ENCODE measurements around the genes PGA3, TKFC and PPP1R32.

DNA sequence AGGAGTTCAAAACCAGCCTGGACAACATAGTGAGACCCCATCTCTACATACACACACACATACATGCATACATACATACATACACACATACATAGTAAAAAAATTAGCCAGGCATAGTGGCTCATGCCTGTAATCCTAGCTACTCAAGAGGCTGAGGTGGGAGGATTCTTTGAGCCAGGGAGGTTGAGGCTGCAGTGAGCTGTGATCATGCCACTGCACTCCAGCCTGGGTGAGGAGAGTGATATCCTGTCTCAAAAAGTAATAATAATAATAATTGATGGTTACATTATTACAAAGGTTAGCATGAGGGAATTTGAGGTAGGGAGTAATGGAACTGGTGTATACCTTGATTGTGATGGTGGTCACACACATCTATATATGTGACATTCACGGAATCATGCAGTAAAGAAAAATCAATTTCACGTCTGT is 12.1 kb downstream of the CD5 start:
- PRO-cap, result no peak
- RRBS, result no CpG with 5 or more reads among the region's 2 CpGs

- PRO-cap, result no peak
- RRBS, result no CpG with 5 or more reads among the region's 8 CpGs
These were observed 26.9 kb downstream of the VPS37C start for GRCh38 chr11:61134201-61134767.

DNA sequence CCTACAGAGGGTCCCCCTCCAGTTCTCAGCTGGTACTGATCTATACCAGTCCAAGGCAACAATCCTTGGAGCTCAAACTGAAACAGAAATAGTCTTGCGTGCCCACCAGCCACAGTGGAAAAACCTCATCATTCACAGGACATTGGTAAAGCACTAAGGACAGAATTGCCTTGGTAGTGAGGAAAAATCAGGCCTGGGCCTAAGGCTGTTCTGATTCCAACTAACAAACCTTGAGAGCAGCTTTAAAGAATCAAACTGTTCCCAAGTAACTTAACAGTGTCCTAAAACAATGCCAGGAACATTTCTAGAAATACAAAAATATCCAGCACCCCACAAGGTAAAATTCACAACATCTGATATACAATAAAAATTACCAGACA is 7.4 kb downstream of the VPS37C start:
- PRO-cap, result no peak
- RRBS, result no CpG with 5 or more reads among the region's 1 CpG

DNA sequence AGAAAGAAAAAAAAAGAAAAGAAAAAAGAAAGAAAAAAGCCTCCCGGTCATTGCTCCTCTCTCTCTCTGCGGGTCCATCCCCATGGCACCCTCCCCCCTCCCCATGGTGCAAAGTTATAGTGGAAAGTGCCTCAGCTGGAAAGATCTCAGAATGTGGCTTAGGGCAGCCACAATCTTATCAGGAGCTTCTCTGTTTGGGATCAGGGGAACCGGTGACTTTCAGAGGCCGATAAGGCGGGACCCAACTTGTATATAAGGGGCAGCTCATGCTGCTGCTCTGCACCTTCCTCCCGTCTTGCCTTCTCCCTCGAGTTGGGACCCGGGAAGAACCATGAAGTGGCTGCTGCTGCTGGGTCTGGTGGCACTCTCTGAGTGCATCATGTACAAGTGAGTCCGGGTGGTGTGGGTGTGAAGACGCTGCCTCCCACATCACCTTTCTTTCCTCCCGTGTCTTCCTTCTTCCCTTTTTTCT is at the start of gene PGA3:
TSS of gene PGA3 (plus strand) at position 282 of the 472 bp plus-strand sequence.
- PRO-cap, result no peak
- RRBS, result no CpG with 5 or more reads among the region's 11 CpGs

- PRO-cap, result no peak
- RRBS, result no CpG with 5 or more reads among the region's 8 CpGs
These were observed 26.5 kb downstream of the PGA5 start for GRCh38 chr11:61267418-61267920.

GRCh38 chr11:61298763-61299322 is 3.7 kb upstream of the VWCE start:
- PRO-cap, result bidirectional peak, plus-strand start at chr11:61299084, minus-strand start at chr11:61298974
- RRBS, result no CpG with 5 or more reads among the region's 5 CpGs

DNA sequence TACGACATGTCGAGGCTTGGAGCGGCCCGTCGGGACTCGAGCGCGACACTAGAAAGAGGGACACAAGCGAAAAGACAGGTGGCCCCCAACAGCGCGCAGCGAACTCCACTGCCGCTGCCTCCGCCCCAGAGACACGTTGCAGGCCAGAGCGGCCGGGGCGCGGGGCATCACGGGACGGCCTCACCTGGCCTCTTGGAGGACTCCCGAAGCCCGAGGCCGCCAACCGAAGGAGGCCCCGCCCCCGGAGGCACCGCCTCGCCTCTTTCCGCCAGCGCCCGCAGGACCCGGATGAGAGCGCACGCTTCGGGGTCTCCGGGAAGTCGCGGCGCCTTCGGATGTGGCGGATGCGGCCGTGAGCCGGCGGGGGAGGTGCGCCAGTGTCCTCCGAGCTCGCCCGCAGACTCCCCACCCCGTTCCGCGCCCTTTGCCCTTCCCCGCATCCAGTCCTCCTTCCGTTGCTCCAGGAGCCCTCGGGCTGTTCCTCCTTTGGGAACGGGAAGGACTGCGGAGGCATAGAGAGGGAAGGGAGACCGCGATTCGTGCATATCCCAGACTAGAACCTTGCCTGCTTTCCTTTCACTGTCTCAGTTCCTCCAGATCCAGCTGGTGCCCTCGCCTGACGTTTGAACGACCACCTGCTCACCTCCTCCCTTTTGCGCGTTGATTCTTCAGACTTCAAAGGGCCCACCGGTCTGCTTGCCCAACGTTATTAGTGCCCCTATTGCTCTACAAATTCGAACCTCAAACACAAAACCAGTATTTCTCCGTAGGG is at the start of gene TKFC:
TSS of gene TKFC (plus strand) at position 268 of the 772 bp plus-strand sequence.
- PRO-cap, result bidirectional peak, plus-strand start at position 291 of the sequence, minus-strand start at position 107 of the sequence
- RRBS, result 2% methylated on average over 25 of the region's 70 CpGs

GRCh38 chr11:61347331-61348624 is 13.9 kb downstream of the CYB561A3 start:
- PRO-cap, result no peak
- RRBS, result no CpG with 5 or more reads among the region's 20 CpGs

DNA sequence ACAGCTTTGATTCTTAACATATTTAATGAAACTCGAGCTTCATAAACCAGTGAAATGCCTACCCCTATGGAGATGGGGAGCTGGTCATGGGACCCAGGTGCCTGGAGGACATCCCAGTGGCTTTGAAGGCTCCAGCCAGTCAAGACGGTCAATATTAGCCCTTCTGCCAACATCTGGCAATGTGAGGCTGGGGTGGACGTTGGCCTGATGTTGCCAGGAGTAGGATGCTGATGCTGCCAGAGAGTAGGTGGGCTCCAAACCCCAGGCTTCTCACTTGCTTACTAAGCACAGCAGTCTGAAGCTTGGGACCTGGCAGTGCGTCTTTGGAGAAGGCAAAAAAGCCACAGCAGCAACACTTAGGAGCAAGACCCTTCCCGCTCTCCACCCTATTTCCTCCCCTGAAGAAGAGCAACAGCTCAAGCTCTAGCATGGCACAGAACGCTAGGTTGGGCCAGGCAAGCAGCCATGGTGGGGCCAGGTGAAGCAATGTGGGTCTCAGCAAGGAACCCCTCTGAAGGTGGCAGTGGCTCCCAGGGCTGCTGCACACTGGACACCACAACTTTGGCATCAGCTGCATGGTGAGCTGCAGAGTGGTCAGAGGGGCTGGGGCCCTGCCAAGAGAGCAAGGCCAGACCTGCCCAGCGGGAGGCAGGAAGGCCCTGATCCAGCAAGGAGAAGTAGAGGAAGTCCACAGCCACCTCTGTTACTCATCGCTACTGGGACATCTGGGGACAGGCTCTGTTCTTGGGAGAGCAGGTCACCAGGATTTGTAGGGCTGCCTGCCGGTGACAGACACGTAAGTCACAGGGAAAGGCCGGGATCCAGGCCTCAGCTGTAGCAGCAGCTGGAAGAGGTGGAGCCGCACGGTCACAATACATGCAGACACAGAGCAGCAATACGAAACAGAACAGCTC is 12.6 kb downstream of the CYB561A3 start:
- PRO-cap, result no peak
- RRBS, result no CpG with 5 or more reads among the region's 14 CpGs

GRCh38 chr11:61472823-61473278 is 8.1 kb upstream of the PPP1R32 start:
- PRO-cap, result no peak
- RRBS, result no CpG with 5 or more reads among the region's 6 CpGs

- PRO-cap, result no peak
- RRBS, result no CpG with 5 or more reads among the region's 19 CpGs
These were observed at the start of gene PPP1R32 for GRCh38 chr11:61480761-61481655. Gene PPP1R32 (plus strand): TSS chr11:61481120.

DNA sequence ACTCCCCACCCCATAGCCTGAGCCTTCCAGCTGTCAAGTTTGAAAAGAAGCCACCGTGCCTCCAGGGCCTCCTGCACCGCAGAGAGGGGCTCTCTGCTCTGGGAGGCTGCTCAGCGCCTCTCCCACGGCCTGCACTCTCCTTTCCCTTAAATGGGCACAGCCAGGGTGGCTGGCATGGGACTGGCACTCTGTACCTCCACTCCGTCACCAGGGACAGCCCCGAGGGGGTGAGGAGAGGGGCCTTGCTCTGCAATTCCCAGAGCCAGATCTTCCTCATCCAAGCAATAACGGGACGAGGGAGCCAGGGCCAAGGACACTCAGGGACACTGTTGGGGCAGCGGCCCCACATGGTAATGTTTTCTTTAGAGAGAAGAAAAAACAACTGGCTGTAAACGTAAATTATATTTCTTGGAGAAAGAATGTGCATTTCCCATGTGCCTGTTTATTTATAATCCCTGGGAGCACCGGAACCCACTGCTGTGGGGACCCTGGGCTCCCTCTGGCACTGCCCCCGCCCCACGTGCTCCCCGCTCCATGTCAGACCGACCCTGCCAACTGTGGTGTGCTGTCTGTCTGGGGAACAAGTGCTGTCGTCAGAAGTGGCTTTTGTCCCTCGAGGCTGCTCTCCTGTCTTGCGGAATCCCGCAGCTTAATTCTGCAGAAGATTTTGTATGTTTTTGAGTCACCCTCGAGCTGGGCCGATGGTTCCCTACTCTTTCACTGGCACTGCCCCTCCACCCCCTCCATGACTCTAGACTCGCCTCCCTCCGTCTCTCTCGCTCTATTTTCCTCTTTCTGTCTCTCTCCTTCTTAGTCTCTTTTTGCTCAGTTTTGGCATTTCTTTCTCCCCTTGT is 2.3 kb downstream of the LRRC10B start:
- PRO-cap, result no peak
- RRBS, result no CpG with 5 or more reads among the region's 24 CpGs

DNA sequence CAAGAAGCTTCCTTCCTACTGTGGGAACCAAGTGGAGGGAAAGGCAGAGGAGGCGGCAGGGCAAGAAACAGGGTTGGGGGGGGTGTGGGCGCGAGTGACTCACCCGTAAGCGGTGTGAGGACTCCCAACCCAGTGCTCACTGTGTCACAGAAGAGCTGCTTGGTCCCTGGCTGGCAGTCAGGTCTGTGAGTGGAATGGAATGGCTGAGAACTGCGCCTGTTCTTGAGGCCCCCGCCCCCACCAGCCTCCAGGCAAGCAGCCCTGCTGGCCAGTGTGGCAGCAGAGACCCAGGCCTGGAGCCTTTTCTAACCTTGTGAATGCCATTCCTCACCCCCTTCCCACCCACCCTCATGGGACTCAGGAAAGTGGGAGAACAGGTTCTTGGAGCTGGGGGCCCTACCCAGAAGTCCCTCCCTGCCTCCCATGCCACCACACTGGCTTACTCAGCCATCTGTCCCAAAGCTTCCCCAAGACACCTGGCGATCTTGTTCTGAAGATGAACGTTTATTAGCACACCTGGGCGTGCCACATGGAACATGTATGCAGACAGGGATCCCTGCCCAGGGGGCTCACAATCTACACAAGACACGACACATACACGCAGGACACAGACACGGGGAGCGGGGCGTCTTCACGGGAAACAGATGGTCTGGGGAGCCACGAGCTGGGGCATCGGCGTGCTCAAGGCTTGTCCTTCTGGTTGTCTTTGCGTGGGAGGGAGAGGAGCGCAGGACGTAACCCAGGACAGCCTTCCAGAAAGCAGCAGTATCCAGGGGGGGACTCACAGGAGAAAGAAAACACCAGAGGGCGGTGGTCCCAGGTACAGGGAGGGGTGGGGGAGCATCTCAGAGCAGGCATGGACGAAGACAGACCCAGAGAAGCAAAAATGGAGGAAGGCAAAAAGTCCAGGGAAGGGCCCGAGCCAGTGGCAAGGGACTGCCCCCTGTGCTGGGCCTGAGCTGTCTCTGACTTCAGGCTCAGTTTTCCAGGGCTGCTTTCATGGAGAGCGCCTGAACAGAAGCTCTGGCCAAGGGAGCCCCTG is 5.0 kb downstream of the LRRC10B start:
- PRO-cap, result no peak
- RRBS, result no CpG with 5 or more reads among the region's 26 CpGs

DNA sequence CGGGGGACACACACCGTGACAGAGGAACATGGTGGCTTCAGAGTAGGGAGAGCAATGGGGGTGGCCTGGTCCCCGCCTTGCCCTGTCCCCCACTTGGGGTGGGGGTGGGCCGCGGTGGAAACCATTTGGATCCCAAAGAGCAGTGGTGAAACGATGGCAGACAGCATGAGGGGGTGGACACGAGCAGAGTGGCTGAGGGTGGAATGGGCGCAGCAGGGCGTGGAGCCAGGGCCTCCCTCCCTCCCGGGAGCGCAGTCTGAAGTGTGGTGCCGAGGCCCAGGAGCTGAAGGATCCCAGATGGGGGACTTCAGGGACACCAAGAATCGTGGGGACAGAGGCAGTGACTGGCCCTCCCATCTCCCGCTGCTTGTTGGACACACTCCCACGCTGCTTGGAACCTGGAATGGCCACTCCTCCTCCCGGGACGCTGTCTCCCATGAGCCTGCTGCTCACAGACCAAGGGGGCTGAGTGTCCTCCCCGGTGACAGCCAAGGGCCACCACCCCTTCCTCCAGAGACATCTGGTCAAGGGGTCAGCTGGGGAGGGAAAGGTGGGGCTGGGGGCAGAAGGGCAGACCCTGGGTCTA is 26.8 kb downstream of the LRRC10B start:
- PRO-cap, result no peak
- RRBS, result 90% methylated on average over 3 of the region's 18 CpGs

DNA sequence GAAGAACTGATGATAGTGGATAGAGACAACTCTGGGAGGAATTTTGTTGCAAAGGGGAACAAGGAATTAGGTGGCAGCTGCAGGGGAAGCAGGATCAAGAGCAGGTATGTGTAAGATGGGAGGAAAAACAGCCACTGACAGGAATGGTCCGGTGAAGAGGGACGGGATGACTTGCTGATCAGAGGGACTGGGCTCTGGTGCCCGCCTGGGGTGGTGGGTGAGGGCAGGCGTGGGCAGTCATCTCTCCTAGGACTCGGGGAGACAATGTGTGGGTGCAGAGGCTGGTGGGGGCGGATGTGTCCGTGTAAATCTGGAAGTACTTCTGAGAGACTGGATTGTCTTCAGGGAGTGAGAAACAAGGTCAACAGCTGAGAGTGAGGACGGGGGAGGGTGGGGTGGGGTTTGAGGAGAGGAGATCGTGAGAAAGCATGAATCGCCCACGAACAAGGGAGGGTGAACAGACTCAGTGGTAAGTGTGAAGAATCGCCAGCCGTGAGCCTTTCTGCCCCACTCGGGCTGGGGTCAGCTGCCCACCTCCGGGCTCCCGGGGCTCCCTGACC is 13.6 kb upstream of the SYT7 start:
- PRO-cap, result no peak
- RRBS, result no CpG with 5 or more reads among the region's 16 CpGs

- PRO-cap, result no peak
- RRBS, result 95% methylated on average over 3 of the region's 20 CpGs
These were observed 6.8 kb upstream of the MYRF start for GRCh38 chr11:61745500-61746200.

GRCh38 chr11:61764299-61764938 is 12.0 kb downstream of the MYRF start:
- PRO-cap, result no peak
- RRBS, result 95% methylated on average over 7 of the region's 19 CpGs

- PRO-cap, result no peak
- RRBS, result no CpG with 5 or more reads among the region's 3 CpGs
These were observed 8.1 kb downstream of the FEN1 start for GRCh38 chr11:61800528-61801411.

- PRO-cap, result no peak
- RRBS, result no CpG with 5 or more reads among the region's 9 CpGs
These were observed 2.4 kb downstream of the FADS2 start for GRCh38 chr11:61830175-61831259.

GRCh38 chr11:61861469-61862278 is 29.7 kb downstream of the FADS3 start:
- PRO-cap, result no peak
- RRBS, result no CpG with 5 or more reads among the region's 15 CpGs

Measured in Caco-2 (cell line).